Fallopian tube (tissue), 1 donor: ENCODE measurements around the genes GIP and IGF2BP1.

DNA sequence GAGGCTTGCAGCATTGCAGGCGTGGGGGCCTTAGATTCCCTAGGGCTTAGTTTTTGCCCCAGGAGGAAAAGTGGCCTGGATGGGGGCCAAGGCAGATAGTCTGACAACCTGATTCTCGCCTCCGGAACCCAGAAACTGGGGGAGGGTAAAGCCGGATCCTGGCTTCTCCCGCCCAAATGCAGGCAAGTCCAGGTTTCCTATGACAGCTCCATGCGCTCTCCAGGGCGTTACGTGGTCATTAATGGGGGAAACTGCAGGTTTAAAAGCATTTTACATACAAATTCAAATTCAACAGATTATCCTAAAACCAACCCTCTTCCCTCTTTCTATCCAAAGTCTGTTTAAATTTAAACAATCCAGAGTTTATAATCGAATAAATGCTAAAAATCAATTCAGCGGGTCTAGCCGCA is 752 bp upstream of the HOXB6 start:
- PRO-cap = no peak

DNA sequence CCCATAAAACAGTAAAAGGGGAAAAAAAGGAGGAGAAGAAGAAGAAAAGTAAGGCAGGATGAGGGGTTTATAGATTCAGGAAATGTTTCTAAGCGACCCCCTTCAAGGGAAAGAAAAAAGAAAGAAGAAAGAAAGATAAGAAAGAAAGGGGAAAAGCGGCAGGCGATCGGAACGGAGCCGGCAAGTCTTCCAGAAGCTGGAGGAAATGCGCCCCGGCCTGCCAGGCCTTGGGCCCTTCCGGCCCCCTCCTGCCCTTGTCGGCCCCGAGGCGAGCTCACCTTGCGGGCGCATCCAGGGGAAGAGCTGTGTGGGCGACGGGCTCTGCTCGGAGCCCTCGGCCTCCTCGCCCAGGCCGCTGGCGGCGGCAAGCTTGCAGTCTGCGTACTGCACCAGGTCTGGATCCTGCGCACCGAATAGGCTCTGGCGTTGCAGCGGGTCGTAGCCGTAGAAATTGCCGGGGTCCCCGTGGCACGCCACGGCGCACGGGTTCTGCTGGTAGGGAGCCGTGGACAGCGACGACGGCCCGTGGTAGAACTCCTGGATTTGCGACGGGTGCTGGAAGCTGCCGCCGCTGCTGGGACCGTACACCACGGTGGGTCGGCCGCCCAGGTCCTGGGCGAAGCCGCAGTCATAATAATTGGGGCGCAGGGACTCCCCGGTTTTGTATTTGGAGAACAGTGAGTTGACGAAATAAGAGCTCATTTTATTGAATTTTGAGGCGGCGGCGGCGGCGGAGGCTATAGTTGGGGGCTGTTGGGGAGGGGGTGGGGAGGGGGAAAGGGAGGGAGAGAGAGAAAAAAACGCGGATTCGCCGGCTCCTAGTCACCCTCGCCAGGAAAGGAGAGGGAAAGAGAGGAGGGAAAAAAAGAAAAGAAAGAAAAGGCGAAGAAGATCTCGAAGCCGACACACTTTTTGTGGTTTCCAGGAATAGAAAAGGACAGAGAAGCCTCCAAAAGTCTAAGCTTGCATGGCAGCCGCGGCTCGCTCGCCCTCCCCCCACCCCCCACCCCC is 784 bp downstream of the HOXB8 start:
- PRO-cap = bidirectional peak, plus-strand start at position 294 of the sequence, minus-strand start at position 189 of the sequence; bidirectional peak, plus-strand start at position 885 of the sequence, minus-strand start at position 745 of the sequence

- PRO-cap = no peak
Observed at GRCh38 chr17:48718255-48719420, 3.7 kb downstream of the PRAC1 start.

DNA sequence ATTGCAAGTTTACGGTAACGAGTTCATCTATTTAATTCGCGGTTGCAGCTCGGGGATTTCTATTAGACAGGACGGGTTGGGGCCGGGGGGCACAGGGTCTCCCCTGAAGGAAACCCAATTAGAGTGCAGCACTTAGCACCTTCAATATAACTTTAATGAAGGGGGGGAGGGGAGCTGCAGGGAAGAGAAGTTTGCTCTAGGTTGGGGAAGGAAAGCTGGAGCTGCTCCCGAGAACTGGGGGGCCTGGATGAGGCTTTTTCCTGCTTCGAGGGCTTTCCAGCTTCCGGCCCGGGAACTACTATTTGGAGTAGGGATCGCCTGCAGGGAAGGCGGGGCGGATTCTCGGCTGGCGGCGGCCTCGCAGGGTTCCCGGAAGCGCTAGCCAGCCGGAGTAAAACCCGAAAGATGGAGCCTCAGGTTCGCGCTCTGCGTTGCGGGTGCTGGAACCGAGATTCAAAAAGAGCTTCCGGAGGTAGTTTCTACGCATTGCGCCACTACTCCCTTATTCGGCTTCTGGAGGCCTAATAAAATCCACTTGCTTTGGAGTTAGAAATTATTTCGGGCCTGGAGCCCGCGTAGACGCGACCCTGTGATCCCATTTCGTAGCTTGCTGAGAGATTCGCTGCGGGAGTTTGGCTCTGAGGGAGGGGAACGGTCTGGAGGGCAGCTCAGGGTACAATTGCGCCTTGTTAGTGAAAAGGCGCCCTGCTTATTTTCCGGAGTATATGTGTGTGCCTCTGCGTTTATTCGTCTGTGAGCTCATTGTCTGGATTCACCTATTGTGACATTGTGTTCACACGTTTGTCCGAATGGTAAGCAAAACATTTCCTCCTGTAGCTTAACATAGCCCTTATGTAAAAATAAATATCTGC is 551 bp downstream of the PRAC2 start:
- PRO-cap = no peak

- PRO-cap = no peak
Observed at GRCh38 chr17:48734032-48734958, 5.7 kb upstream of the HOXB13 start.

DNA sequence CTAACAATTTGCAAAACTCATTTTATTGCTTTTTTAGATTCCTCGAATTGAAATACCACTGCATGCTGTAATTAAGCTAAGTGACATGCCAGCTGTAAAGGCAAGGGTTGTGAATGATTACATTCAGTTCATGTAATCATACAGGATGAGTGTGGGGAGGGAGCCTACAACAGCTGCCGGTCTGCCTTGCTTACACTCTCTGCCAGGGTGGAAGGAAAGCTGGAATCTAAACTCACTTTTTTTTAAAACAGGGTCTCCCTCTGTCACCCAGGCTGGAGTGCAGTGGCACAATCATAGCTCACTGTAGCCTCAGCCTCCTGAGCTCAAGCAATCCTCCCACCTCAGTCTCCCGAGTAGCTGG is 29.2 kb upstream of the HOXB13 start:
- PRO-cap = no peak

- PRO-cap = no peak
Observed at GRCh38 chr17:48790379-48790900, 26.6 kb downstream of the TTLL6 start.

- PRO-cap = bidirectional peak, plus-strand start at chr17:48799656, minus-strand start at chr17:48799461
Observed at GRCh38 chr17:48799137-48799847, 17.7 kb downstream of the TTLL6 start.

DNA sequence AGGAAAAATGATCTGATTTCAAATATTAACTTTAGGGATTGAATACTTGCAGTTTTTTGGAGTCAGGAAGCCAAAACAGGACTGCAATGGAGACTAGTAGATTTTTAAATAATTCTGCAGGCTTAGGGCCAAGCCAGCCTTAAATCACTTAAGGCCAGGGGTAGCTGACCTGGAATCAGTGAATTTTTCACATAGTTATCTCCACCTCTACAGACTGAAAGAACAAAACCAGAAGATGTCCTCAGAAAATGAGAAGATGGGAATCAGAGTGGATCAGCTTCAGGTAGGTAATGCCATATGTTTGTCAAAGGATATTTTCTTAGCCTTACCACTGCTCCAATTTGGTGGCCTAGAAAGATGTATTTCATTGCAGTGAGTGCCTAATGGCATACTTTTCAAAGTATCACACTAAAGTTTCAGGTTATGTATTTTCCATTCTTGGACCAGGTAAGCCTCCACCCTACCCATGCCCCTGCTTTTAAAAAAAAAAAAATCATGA is 20.6 kb downstream of the CALCOCO2 start:
- PRO-cap = no peak

DNA sequence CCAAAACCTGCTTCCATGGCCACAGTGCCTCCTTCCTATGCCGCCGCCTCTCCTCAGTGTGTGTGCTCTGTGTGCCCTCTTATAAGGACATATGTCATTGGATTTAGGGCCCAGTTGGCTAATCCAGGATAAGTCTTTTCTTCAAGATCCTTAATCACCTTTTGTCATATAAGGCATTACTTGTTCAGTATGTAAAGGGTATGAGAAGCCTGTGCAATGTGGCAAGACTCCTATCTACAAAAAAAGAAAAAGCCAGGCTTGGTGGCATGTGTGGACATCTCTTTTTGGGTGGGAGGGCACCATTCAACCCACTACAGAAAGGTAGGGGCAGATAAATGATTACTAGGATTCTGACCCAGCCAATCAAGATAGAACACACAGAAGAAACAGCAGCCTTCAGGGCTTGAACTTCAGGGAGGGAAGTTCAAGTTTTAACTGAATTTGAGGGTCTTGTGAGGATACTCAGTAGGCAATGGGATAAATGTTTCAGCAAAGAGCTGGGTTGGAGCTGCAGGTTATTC is 22.4 kb upstream of the ATP5MC1 start:
- PRO-cap = no peak

GRCh38 chr17:48927219-48928127 is 17.2 kb downstream of the SNF8 start:
- PRO-cap = no peak

GRCh38 chr17:48968434-48968977 is at the start of gene GIP:
GIP (minus strand) TSS chr17:48968596.
- PRO-cap = no peak

DNA sequence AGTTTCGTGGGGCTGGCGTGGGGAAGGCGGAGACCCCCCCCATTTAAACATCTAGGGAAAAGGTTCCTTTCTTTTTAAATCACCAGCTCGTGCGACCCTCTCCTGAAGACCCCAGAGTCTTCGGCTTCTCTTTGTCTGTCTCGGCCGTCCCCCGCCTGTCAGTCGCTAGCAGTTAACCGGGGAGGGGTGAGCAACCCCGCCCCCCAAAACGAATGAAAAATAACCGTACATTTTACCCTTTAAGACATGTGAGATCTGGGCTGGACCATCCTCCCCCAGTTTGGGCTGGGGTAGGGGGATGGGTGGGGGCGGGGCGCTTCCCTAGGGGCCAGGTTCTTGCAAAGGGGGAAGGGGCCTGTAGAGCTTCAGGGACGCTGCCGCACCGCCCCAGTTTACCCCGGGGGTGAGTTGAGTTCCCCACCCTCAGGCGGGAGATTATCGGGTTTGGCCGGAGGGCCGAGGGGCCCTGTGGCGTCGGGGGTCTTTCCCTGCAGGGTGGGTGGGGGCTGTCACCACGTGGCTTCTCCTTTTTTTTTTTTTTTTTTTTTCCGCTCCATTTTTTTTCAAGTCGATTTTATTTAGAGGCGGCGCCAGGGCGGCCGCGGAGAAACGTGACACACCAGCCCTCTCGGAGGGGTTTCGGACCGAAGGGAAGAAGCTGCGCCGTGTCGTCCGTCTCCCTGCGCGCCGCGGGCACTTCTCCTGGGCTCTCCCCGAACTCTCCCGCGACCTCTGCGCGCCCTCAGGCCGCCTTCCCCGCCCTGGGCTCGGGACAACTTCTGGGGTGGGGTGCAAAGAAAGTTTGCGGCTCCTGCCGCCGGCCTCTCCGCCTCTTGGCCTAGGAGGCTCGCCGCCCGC is at the start of gene IGF2BP1:
TSS of gene IGF2BP1 (plus strand) at position 550 of the 858 bp plus-strand sequence.
- PRO-cap = no peak

- PRO-cap = no peak
Observed at GRCh38 chr17:48997694-48998157, 541 bp downstream of the IGF2BP1 start.

GRCh38 chr17:49126283-49126537 is 6.4 kb upstream of the B4GALNT2 start:
- PRO-cap = no peak

DNA sequence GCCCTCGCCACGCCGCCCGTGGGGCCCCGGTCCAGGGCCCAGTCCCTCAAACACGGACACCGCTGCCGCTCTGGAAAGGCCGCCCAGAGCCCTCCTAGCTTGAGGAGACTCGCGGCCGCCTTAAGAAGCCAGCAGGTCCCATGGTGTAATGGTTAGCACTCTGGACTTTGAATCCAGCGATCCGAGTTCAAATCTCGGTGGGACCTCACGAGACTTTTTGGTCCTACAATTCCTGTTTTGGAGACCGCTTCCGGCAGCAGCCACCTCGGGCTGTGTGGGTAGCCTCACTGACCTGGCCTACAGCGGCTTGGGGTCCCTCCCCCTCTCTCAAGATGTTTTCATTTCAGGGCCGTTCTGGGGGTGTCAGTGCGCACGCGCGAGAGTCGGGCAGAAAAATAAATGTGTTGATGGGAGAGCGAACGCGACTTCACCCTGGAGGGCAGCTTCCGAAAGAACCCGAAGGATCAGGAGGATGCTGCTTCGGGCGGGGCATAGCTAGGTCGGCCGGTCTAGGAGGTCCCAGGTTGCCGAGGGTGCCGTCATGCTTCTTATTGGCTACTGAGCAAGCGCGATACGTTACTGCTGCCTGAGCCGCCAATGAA is 17.9 kb downstream of the GNGT2 start:
- PRO-cap = bidirectional peak, plus-strand start outside the sequence, minus-strand start at position 44 of the sequence

GRCh38 chr17:49201586-49202064 is 8.7 kb downstream of the GNGT2 start:
- PRO-cap = no peak

DNA sequence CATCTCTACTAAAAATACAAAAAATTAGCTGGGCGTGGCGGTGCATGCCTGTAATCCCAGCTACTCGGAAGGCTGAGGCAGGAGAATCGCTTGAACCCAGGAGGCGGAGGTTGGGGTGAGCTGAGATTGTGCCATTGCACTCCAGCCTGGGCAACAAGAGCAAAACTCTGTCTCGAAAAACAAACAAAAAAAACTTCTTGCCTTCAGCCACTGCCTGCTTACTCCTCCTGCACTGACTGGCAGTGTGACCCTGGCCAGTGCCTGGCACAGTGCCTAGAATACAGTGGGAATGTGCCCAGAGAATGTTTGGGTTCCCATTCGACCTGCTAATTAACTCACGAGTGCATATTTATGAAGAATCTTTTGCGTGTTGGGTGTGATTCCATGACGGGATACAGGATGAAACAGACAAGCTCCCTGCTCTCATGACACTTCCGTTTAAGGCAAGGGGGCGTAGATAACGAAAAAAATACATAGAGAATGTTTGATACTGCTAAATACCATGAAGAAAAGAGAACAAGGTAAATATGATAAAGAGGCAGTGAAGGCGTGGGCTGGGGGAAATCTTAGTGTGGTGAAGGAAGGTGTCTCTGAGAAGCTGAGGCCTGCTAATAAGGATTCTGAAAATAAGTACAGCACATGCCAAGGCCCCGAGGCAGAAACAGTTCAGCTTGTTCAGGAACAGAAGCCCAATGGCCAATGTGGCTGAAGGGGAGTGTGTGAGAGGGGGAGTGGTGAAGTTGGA is 4.2 kb downstream of the ABI3 start:
- PRO-cap = no peak

DNA sequence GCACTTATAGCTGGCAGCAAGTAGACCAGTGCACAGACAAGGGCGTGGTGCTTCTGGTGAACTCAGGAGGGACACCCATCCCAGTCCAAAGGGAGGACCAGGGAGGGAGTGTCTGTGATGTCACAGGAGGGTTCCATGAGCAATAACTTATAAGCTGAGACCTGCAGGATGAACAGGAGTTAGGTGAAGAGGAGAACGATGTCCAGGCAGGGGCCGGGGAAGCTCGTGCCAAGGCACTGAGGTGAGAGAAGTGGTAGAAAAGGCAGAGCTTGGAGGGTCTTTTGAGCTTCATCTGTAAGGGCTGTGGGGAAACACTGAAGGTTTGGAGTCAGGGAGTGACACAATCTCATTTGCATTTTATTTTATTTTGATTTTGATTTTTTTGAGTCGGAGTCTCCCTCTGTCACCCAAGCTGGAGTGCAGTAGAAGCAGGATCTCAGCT is 17.5 kb upstream of the PHOSPHO1 start:
- PRO-cap = no peak

GRCh38 chr17:49259714-49260015 is 29.1 kb upstream of the PHOSPHO1 start:
- PRO-cap = no peak